Peyer's patch (tissue), 4 donors: ENCODE measurements around the genes GJD2 and ZNF770.

DNA sequence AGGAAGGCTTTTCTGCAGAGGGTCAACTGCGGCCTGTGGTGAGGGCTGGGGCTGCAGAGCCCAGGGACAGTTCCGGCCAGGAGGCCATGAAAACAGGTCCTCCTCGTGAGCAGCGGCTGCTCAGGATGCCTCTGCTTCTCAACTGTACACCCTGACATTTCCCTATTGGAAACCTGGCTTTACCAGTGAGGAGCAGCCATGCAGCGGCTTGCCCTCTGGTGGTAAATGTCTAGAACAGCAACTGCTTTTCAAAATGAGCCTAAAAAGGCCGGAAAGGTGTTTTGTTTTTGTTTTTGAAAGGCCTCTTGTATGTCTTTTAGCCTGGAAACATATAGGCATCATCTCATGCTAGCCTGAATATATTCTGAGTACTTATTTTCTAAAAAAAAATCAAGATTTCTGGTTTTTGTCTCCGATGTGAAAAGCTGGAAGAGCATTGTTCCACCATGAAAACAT is 163.4 kb downstream of the KLF13 start:
- PRO-cap: no peak
- RAMPAGE, long total RNA, 4 experiments: no peak in any of the 4 experiments

DNA sequence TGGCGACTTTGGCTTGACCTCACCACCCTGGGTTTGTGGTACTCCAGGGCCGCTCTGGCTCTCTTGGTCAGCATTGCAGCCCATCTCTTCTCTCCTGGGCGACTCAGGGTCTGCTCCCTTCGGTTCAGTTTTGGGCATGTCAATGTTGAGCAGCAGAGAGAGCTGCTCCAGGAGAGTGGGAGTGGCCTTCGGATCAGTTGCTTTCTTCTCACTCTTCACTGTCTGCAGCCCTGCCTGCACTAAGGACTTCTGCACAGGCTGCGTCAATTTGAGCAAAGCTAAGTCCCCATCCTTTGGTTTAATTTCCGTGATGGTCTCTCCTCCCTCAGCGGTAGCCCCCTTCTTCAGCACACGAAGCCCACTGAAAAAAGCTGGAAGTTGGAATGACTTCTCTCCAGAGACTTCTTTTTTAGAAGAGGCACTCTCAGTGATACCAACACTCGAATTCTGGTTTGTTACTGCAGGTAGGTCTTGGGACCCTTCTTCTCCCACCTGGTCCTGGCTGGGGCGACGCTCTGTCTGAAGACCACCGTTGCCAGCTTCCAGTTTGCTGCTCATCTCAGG is 127.7 kb downstream of the FMN1 start:
- PRO-cap: no peak
- RAMPAGE, long total RNA, 4 experiments: no peak in any of the 4 experiments

DNA sequence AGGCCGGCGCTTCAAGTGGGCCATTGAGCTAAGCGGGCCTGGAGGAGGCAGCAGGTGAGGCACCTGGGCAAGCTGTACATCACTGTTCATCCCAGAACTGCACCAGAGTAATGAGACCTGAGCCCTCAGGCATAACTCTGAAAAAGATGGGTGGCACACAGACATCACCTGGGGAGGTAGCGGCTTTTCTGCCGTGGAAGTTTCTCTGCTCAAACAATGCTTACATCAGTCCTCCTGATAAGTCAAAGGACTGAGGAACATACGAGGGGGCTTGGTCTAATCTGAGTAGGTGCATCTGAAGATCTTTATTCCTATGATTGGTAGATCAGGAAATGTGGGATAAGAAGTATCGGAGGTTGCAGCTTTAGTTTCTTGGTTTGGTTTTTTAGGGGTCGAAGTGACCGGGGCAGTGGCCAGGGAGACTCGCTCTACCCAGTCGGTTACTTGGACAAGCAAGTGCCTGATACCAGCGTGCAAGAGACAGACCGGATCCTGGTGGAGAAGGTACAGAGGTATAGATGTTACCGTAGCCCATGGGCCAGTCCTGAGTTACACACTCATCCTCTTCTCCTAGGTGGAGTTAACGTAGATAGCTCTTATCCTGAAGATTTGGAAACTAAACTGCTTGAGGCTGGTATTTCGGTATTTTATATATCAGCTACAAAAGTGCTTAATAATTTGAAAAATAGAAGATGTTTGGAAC is 482 bp downstream of the EMC4 start:
- PRO-cap: no peak
- RAMPAGE, long total RNA, 4 experiments: no peak in any of the 4 experiments

- PRO-cap: no peak
- RAMPAGE, long total RNA, 4 experiments: no peak in any of the 4 experiments
Observed at GRCh38 chr15:34754910-34755218, at the start of gene GJD2. TSS of gene GJD2 (minus strand) at chr15:34754998.

- PRO-cap: no peak
- RAMPAGE, long total RNA, 4 experiments: no peak in any of the 4 experiments
Observed at GRCh38 chr15:34987045-34987493, 1.0 kb downstream of the ZNF770 start.

DNA sequence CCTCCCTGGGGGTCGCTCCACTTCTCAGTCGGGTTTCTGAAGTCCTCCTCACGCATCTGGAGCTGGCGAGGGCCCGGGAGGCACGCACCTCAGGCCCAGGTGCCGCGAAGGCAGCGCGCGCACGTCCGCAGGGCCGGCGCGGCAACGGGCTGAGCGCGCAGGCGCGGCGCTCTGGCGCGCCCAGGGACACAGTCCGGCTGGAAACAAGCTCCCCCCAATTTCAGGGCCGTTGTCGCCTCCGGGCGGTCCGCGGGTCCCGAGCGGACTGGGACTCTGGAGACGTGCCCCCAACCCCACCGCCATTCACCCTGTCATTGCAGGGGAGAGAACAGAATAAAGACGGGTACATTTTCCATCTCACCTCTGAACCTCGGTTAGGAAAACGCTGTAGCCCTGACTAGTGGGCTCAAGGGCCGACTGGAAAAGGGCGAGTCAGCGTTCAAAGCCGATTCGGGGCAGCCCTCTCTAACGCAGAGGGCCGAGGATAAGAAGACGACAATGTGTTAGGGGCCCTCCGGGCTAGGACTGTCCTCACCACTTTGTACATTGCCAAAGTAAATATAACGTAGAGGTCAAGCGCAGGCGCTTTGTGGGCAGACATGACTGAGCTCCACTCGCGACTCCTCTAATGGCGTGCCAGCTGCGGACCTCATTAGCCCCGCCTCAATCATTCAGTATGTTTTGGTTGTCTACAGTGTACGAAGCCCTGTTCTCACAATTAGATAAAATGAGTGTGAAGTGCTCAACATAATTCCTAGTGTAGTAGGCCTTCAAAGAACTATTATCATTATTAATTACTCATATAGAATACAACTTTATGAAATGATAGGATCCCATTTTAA is at the start of gene ZNF770:
Gene ZNF770 (minus strand): TSS at position 146 of the 842 bp plus-strand sequence.
- PRO-cap: bidirectional peak, plus-strand start at position 217 of the sequence, minus-strand start at position 146 of the sequence; bidirectional peak, plus-strand start at position 679 of the sequence, minus-strand start at position 627 of the sequence
- RAMPAGE, long total RNA, 4 experiments: start-site peak on the minus strand in 1 of 4 experiments, centred at position 107 of the sequence, 129 reads per replicate

- PRO-cap: no peak
- RAMPAGE, long total RNA, 4 experiments: no peak in any of the 4 experiments
Observed at GRCh38 chr15:35058660-35059080, 26.4 kb downstream of the NANOGP8 start.

DNA sequence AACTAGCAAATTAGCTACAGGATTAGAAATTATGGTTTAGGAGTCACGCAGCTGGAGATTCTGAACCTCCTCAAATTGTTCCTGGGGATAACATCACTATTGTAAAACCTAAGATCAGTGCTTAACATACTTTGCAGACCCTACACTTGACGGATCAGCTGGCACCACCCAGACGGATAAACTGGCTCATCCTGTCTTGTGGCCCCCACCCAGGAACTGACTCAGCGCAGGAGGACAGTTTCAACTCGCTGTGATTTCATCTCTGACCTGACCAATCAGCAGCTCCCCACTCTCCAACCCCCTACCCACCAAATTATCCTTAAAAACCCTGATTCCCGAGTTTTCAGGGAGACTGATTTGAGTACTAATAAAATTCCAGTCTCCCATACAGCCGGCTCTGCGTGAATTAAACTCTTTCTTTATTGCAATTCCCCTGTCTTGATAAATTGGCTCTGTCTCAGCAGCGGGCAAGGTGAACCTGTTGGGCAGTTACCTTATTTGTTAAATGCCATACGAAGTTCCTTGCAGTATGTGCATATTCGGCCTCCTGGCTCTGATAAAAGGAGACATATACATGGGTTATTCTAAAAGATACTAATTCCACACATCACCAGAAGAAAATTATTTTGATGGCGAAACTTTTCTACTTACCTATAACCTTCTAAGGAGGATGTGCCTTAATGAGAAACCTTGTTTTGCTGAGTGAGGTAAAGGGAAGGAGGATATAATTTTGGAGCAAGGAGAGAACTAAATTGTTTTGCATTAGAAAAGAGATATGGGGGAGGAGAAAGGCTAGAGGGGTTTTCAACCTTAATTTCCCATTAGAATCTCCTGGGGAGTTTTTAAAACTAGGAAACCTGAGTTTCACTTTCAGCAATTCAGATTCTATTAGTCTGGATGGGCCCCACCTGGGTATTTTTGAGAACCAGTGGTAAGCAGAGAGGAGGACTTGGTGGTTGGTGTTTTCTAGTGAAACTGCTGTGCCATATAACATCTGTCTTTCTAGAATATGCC is 23.3 kb downstream of the NANOGP8 start:
- PRO-cap: no peak
- RAMPAGE, long total RNA, 4 experiments: no peak in any of the 4 experiments

GRCh38 chr15:35301040-35301476 is 216.0 kb upstream of the NANOGP8 start:
- PRO-cap: no peak
- RAMPAGE, long total RNA, 4 experiments: no peak in any of the 4 experiments

GRCh38 chr15:35340772-35341528 is 205.0 kb downstream of the DPH6 start:
- PRO-cap: no peak
- RAMPAGE, long total RNA, 4 experiments: start-site peak on the minus strand in 1 of 4 experiments, at chr15:35340923-35341375 at its widest, 10 reads per replicate

DNA sequence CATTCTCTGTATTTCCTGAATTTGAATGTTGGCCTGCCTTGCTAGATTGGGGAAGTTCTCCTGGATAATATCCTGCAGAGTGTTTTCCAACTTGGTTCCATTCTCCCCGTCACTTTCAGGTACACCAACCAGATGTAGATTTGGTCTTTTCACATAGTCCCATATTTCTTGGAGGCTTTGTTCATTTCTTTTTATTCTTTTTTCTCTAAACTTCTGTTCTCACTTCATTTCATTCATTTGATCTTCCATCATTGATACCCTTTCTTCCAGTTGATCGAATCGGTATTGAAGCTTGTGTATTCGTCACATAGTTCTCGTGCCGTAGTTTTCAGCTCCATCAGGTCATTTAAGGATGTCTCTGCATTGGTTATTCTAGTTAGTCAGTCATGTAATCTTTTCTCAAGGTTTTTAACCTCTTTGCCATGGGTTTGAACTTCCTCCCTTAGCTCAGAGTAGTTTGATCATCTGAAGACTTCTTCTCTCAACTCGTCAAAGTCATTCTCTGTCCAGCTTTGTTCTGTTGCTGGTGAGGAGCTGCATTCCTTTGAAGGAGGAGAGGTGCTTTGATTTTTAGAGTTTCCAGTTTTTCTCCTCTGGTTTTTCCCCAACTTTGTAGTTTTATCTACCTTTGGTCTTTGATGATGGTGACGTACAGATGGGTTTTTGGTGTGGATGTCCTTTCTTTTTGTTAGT is 190.0 kb downstream of the DPH6 start:
- PRO-cap: no peak
- RAMPAGE, long total RNA, 4 experiments: start-site peak on the minus strand in 1 of 4 experiments, centred at position 494 of the sequence, 5 reads per replicate

DNA sequence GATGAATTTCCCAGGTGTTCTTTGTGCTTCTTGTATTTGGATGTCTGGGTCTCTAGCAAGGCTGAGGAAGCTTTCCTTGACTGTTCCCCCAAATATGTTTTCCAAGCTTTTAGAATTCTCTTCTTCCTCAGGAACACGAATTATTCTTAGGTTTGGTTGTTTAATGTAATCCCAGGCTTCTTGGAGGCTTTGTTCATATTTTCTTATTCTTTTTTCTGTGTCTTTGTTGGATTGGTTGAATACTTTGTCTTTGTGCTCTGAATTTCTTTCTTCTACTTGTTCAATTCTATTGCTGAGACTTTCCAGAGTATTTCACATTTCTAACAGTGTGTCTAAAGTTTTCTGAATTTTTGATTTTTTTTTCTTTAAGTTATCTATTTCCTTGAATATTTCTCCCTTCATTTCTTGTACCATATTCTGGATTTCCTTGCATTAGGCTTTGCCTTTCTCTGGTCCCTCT is 188.1 kb downstream of the DPH6 start:
- PRO-cap: no peak
- RAMPAGE, long total RNA, 4 experiments: no peak in any of the 4 experiments

DNA sequence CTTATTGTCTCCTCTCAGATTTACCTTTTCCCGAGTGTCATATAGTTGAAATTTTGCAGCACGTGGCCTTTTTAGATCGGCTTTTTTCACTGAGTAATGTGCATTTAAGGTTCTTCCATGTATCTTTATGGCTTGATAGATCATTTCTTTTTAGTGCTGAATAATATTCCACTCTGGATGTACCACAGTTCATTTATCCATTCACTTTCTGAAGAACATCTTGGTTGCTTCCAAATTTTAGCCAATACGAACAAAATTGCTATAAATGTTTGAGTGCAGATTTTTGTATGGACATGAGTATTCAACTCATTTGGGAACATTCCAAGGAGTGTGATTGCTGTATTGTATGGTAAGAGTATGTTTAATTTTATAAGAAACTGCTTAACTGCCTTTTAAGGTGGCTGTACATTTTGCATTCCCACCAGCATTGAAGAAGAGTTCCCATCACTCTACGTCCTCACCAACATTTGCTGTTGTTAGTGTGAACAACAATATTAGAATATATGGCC is 243.3 kb upstream of the CDIN1 start:
- PRO-cap: no peak
- RAMPAGE, long total RNA, 4 experiments: no peak in any of the 4 experiments

- PRO-cap: no peak
- RAMPAGE, long total RNA, 4 experiments: no peak in any of the 4 experiments
Observed at GRCh38 chr15:36595665-36596196, 16.3 kb downstream of the CDIN1 start.

GRCh38 chr15:36647310-36647787 is 67.9 kb downstream of the CDIN1 start:
- PRO-cap: no peak
- RAMPAGE, long total RNA, 4 experiments: no peak in any of the 4 experiments

- PRO-cap: no peak
- RAMPAGE, long total RNA, 4 experiments: no peak in any of the 4 experiments
Observed at GRCh38 chr15:36880129-36880669, 220.2 kb downstream of the MEIS2 start.

DNA sequence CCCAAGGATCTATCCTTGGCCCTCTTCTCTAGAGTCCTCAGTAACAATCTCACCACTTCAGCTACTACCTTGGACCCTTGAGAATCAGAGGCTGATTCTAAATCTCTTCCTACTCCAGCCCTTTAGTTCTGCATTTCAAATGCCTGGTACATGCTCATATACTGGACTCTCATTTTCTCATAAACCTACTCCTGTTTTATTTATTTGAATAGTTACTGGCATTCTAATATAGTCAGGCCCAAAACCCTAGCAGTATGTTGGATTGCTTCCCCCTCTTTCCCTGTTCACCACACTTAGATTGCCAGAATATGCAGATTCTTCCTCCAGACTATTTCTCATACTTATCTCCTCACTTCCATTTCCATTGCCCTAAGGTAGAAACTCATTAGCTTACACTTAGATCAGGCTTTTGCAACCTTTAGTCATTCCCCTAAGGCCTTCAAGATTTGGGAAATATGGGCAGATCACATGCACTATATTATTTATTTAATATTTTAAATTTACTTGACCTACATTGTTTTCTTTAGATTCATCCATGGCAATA is 99.0 kb downstream of the MEIS2 start:
- PRO-cap: no peak
- RAMPAGE, long total RNA, 4 experiments: no peak in any of the 4 experiments

- PRO-cap: no peak
- RAMPAGE, long total RNA, 4 experiments: no peak in any of the 4 experiments
Observed at GRCh38 chr15:37095739-37096836, 4.3 kb downstream of the MEIS2 start.

DNA sequence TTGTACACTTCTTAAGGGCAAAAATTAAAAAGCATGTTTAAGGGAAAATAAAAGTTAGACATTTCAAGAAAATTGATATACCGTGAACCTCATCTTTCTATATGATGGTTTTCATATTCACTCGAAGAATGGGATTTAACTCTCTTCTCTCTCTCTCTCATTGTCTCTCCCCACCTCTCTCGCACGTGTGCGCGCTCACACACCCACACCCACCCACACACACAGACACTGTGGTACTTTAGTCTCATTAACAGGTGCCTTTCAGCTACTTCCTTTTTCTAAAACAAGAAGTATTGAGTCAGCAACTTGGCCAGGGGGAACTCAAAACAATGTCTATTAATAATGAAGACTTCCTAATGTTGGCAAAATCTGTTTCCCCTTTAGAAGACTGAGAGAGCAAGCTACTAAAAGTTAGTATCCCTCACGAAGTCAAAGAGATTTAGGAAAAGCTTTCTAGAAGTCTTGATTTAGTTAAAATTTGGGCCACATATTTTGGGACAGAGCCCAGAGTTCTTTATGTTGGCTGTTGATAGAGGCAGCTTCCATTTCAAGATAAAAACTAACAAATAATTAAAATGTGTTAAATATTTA is 150.7 kb downstream of the TMCO5A start:
- PRO-cap: no peak
- RAMPAGE, long total RNA, 4 experiments: no peak in any of the 4 experiments

DNA sequence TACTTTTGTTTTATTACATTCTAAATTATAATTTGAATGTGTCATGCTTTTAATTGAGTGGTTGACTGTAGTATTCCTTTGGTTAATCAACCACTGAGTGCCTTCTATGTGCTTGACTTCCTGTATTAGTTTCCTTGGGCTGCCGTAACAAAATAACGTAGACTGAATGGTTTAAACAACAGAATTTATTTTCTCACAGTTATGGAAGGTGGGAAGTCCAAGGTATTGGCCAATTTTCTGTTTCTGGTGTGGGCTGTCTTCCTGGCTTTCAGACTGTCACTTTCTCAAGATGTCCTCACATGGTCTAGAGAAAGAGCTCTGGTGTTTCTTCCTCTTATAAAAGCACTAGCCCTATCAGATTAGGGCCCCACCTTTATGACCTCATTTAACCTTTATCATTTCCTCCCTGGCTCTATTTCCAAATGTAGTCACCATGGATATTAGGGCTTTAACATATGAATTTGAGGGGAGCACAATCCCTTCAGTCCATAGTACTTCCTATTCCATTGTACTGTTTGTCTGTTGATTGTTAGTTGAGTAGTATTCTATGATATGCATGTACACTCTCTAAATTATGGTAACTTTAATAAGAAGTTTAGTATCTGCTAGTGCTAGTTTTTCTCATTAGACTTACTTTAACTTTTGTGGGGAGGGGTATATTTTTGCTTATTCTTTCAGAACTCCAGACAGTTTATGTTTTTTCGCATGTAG is 54.7 kb downstream of the SPRED1 start:
- PRO-cap: no peak
- RAMPAGE, long total RNA, 4 experiments: start-site peak on the plus strand in 1 of 4 experiments, centred at position 497 of the sequence, 7 reads per replicate